ENCODE results near the gene FSD1L.

GRCh38 chr9:105052399-105052840, 124.5 kb upstream of the ABCA1 start:
- PRO-cap = no peak

GRCh38 chr9:105062535-105062823, 134.5 kb upstream of the ABCA1 start:
- PRO-cap = no peak

DNA sequence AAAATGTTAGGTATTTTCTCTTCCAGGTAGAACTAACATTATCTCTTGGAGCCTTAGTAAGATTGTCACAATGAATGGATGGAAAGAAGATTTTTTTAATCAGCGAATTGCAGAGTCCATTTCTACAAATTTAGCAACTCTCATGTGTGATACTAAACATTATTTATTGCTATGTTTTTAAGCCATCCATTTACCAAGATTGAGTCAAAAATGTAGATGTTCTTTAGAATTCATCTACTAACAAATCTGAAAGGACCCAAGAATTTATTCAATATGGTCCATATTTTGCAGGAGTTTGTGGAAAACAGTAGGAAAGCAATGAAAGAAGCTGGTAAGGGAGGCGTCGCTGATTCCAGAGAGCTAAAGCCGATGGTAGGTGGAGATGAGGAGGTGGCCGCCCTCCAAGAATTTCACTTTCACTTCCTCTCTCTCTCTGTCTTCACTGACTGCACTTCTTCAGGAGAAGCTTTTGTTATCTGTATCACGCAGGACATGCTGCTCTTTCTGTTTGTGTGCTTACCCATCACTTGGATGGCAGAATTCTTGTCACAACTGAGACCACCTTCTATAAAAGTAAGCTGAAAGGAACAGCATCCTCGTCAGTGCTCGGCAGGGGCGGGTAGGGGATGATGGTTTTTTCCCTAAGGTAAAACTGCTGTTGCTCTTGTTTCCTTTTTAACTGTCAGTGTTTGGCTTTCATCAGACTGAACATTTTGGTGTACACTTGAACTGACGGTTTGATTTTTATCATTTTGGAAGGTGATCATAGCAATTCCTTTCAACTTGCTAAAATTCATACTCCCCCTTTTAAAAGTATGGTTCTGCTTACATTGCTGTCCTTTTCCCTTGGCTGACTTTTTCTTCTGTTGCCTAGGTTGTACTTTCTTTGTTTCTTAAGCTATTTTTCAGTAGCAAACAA, 62.4 kb upstream of the FSD1L start:
- PRO-cap = no peak

- PRO-cap = bidirectional peak, plus-strand start at chr9:105448062, minus-strand start at chr9:105447957; bidirectional peak, plus-strand start at chr9:105448415, minus-strand start at chr9:105448390; unidirectional peak, minus-strand start at chr9:105448684
Measured at GRCh38 chr9:105447598-105448975, at the start of gene FSD1L. Gene FSD1L (plus strand): TSS chr9:105448034.

GRCh38 chr9:105483985-105484564, 36.2 kb downstream of the FSD1L start:
- PRO-cap = no peak

DNA sequence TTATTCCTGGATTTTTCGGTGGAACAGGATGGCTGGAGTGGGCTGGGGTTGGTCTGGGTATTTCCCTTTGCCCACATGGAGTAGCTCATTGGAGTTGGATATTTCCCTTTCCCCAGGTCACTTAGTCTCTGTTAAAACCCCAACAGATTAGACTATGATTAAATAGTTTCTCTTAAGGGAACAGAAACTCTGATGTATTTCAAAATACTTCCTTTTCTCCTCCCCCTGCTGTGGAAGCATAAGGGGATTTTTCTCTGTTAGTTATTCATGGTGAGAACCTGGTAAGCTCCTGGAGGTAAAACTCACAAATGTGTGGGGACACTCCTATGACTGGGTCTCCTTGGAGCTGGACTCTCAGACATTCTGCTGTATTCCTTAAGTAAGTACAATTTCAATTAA, 52.5 kb downstream of the FSD1L start:
- PRO-cap = no peak

DNA sequence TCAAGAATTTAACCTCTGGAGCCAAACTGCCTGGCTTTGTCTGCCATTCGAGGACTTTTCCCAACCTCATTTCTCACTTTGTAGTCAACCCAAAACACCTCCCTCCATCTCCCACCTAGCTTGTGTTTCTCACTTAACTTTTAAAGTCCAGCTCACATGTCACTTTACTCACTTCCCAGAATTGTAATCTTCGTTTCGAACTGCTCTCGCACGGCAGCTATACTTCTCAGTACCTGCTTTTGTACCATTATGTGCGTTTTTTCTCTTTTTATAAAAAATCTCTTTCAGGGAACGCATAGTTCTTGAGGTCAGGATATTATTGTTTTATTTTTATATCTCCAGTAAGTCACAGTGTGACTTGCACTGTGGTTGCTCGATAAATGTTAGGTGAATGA, 449 bp upstream of the TMEM38B start:
- PRO-cap = no peak

GRCh38 chr9:105782407-105783155, 88.2 kb downstream of the TMEM38B start:
- PRO-cap = no peak

DNA sequence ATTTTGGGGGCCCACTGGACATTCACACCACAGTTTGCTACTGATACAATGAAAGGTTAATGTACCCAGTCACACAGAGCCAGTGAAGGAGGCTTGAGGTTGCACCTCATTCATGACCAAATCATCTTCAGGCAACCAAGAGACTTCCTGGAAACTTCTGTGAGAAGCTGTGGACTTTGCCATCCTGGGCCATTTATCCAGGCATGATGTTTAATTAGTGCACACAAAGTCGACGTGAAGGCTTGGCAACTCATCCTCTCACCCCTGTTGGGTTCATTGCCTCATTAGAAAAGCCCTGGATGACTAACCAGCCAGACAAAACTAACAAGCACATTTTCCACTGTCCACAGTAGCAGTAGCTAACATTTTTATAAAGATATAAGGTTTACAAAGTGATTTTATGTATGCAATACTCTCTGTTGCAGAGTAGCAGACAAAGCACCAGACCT, 65.7 kb upstream of the ZNF462 start:
- PRO-cap = no peak

- PRO-cap = no peak
Measured at GRCh38 chr9:106885224-106885769, 22.3 kb downstream of the ZNF462 start.

DNA sequence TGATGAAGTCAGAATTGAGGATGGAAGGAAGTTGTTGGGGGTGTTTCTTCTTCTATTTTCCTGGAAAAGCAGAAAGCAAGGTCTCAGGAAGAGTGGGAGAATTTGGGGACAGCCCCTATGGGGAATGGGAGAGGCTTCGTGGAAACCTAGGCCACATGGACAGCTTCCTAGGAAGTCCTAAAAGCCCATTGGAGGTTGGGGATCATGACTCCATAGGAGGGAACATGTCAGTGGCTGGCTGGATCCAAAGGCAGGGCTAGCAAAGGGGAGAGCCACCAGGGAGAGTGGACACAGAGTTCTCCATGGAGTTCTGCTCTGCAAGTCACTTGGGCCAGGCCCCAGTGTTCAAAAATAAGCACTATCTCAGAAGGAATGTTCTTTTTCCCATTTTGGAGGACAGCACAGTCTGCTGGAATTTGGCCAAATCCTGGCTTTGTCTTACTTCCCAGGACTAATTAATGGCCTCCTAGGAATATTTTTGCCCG, 140.7 kb upstream of the RAD23B start:
- PRO-cap = no peak

DNA sequence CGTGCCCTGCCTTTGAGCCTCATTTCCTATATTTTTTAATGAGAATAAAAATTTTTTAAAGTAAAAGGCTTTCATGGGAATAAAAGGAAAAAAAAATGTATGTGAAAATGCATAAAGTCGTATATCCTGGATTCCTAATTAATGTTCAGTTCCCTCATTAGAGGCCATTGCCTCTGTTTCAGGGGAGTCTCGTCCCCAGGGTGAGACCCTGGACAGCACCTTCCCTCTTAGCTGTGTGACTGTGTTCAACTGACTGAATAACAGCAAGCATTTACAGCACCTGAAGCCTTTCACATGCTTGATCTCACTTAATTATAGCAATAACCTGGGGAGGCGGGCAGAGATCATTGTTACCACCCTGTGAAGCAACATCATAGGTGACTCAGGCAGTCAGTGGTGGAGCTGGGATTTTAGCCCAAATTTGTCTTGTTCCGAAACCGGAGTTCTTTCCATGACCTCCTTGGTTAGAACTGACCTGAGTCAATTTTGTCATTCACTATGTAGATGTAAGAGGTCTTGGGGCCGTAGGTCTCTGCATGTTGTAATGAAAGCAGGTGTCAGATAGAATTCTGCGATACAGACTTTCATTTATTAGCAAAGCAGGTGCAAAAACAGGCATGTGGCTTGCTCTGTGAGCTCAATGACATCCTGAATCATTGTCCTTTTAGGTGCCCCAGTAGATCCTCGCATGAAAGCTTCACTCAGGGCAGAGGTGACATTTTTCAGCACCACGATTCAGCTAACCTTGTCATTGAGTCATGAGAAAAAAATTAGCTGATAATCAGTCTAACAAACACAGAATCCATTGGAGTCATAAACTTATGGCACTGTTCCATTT, 105.1 kb upstream of the RAD23B start:
- PRO-cap = no peak

- PRO-cap = no peak
Measured at GRCh38 chr9:107221819-107222742, 61.0 kb upstream of the RAD23B start.

- PRO-cap = no peak
Measured at GRCh38 chr9:107285803-107286530, 2.9 kb downstream of the RAD23B start.

GRCh38 chr9:107295027-107295993, 12.2 kb downstream of the RAD23B start:
- PRO-cap = no peak

- PRO-cap = no peak
Measured at GRCh38 chr9:107300792-107301044, 17.6 kb downstream of the RAD23B start.

DNA sequence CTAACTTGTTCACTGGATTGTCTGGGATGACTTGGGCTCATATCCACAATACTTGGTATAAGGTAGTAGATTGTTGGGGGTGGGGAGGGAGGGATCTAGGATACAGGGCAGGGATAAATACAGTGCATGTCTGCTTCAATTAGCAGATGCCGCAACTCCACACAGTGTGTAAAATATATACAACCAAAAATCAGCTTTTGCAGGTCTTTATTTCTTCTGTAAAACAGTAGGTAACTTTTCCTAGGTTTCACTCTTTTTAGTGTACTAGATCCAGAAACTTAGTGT, 46.6 kb downstream of the RAD23B start:
- PRO-cap = no peak

- PRO-cap = no peak
Measured at GRCh38 chr9:107465012-107466570, 24.0 kb downstream of the KLF4 start.

DNA sequence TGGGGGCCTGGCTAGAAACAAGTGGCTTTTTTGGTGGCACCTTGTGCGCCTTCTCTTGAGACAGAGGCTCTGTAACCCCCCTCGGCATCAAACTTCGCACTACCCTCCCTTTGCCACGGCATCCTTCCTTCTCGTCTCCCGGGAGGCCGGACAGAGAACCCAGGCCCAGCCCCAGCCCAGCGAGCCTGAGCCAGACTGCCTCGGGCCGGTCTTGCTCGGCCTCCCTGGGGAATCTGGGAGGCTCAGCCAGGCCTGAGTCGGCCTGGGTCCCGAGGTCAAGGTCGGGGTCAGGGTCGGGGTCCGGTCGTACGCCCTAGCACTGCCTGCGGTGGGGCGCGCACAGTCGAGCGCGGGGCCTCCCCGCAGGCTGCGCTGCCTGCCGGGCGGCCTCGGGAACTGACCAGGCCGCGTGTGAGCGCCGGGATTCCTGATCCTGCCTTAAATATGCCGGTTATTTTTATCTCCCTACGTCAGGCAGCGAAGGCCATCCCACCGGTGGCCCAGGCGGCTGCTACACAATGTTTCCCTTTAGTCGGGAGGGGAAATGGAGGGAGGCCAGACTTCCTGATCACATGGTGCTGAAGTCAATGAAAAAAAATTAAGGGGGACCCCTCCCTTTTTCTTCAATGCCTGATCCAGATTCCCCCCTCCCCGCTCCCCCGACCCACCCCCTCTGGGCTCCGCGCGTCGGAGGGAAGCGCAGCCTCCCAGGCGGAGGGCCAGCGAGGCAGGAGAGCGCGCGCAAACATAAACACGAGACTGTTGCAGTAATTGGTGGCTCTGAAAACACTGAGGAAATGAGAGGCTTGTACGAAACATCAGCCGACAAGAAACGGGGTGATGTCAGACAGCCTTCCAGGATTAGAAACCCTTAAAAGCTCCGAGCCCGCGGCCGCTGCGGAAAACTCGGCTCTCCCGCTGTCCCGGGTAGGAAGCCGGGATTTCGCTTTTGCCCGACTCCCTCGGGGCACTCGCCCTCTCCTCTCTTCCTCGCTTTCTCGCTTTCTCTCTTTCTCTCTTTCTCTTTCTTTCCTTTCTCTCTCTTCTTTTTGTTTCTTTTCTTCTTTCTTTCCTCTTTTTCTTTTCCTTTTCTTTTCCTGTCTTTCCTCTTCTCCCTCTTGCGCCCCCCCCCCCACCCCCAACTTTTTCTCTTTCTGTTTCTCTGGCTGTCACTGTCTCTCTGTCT, 148.1 kb upstream of the KLF4 start:
- PRO-cap = bidirectional peak, plus-strand start at position 531 of the sequence, minus-strand start at position 413 of the sequence

DNA sequence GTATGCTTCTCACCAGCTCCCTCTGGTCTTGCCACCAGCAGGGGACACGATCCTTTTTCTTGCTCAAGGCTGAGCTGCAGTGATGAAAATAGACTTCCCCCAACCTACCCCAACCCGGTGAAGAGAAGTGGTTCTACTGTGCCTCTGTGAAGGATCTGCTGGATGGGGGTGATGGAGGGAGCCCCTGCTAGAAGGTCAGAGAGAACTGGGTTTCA, 185.3 kb upstream of the KLF4 start:
- PRO-cap = no peak